ENCODE measurements around the gene FLCN.

DNA sequence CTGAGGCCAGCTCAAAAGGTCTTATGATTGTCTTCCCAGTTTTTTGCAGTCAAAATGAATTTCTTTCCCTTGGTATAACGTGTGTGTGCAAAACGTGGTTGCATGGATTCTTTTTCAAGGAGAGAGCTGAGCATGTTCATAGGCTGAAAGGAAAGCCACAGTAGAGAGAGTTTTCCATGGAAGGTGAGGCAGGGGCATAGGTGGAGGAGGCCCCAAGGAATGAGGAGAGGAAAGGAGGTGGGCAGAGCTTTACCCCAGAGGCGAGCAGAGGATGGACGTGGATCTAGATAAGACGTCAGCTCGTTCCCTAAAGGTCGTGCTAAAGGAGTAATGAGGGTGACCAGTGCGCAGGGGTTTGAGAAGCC, 22.8 kb downstream of the TRPV2 start:
- RAMPAGE, long total RNA, result no peak
- RRBS, result no CpG with 5 or more reads among the region's 8 CpGs

DNA sequence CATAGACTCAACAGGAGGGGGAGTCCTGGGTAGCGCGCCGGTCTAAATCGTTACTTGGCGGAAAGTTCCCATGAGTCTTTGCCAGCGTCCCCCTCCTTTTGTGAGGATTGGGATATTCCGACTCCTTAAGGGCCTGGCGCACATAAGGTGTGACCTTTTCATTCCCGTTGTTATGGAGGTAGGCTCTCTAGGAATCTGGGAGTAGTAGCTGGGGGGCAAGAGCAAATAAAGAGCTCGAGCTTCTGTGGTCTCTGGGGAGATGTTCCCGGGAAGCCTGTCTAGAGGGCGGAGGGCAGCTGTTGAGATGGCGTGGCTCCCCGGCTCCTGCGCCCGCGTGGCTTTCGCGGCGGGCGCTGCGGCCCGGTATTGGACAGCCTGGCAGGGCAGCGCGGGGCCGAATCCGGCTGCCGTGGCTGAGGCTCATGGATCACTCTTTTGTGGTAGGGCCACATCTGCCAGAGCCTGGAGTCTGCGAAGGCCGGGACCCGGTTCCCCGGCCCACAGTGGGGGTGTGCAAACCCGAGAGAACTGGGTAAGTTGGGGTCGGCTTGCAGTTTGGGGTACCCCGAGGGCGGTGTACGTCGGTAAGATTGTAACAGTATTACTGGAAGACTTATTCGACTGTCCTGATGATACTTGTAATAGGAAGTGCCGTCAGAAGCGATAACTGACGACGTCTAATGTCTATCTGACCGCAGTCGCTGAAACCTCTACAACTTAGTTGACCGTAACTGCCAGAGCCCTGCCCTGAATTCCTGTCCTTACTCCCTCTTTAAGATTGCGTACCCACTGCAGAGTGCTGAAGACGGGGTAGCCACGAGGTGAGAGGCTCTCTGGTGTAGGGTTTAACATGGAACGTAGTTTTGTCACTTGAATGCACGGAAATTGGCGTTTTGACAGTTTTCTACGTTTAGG, 23.8 kb downstream of the TRPV2 start:
- RAMPAGE, long total RNA, result no peak
- RRBS, result 1% methylated on average over 23 of the region's 53 CpGs

DNA sequence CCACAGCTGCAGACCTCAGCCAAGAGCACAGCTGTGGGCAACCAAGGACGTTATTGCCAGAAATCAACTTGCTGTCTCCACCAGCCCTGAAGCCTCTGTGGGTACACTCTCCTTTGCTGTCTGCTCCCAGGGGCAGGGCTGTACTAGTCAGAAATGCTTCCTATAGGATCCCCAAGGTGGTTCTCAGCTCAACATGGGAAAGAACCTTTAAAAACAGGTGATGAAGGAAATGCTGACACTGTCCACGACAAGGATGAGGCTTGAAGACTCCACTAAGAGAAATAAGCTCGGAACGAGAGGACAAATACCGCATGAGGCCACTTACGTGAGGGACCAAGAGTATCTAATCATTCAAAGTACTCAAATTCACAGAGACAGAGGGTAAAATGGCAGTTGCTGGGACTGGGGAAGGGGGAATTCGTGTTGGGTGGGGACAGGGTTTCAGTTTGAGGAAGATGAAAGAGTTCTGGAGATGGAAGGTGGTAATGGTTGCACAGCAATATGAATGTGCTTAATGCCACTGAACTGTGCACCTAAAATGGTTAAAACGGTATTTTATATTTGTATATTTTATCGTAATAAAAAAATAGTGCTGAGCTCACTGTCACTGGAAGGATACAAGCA, 20.4 kb downstream of the LRRC75A start:
- RAMPAGE, long total RNA, result no peak
- RRBS, result no CpG with 5 or more reads among the region's 9 CpGs

- RAMPAGE, long total RNA, result no peak
- RRBS, result no CpG with 5 or more reads among the region's 5 CpGs
These were observed 30.5 kb upstream of the ZNF287 start for GRCh38 chr17:16599491-16599947.

GRCh38 chr17:16666453-16667682, 13.2 kb upstream of the ZNF624 start:
- RAMPAGE, long total RNA, result no peak
- RRBS, result 3% methylated on average over 10 of the region's 87 CpGs

DNA sequence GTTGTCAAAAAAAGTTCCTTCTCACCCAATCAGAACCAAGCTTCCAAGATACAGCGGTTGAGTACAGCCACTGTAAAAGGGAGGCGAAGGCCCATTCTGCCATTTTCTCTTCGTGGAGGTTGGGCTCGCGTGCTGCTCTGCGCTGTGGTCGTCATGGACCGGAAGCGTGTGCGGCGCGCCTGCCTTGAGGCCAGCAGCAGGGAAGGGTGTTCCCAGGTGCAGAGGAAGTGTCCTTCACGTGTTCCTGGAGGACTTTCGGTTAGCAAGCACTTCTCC, 78.4 kb downstream of the TNFRSF13B start:
- RAMPAGE, long total RNA, result no peak
- RRBS, result no CpG with 5 or more reads among the region's 14 CpGs

GRCh38 chr17:16976100-16976622, 4.2 kb upstream of the TNFRSF13B start:
- RAMPAGE, long total RNA, result no peak
- RRBS, result no CpG with 5 or more reads among the region's 4 CpGs

GRCh38 chr17:16979674-16980222, 7.8 kb upstream of the TNFRSF13B start:
- RAMPAGE, long total RNA, result no peak
- RRBS, result no CpG with 5 or more reads among the region's 7 CpGs

GRCh38 chr17:16989360-16989592, 17.4 kb upstream of the TNFRSF13B start:
- RAMPAGE, long total RNA, result no peak
- RRBS, result no CpG with 5 or more reads among the region's 4 CpGs

- RAMPAGE, long total RNA, result no peak
- RRBS, result 20% methylated on average over 1 of the region's 17 CpGs
These were observed 30.0 kb upstream of the TNFRSF13B start for GRCh38 chr17:17001907-17002283.

- RAMPAGE, long total RNA, result no peak
- RRBS, result no CpG with 5 or more reads among the region's 16 CpGs
These were observed 14.3 kb upstream of the MPRIP start for GRCh38 chr17:17027638-17028606.

DNA sequence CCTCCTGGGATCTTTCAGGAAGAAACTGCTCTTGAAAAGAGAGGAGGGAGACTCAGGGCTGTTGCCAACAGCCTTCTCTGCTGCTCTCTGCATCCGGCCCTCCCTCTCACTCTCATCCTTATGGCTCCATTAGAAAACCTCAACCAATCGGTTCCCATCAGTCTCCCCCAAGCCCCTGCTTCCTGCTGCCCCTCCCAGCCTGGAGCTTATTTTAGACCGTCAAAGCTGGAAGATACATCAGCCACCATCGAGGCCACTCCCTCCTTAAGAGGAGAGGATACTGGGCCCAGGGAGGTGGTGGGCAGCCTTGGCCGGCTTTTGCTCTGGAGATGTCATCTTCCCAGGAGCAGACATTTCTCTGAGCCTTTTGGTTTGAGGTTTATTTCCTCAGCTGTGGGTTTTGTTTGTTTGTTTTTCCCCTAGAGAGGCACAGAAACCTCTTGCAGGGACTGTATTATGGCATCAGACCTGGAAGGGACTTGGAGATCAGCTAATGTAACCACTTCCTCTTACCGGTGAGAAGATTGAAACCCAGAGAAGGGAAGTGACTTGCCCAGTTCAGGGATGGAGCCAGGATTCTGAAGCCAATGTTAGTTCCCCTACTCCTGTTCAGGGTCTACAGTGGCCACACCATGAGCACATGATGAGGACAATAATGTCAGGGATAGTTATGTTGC, 2.8 kb downstream of the MPRIP start:
- RAMPAGE, long total RNA, result no peak
- RRBS, result no CpG with 5 or more reads among the region's 6 CpGs

DNA sequence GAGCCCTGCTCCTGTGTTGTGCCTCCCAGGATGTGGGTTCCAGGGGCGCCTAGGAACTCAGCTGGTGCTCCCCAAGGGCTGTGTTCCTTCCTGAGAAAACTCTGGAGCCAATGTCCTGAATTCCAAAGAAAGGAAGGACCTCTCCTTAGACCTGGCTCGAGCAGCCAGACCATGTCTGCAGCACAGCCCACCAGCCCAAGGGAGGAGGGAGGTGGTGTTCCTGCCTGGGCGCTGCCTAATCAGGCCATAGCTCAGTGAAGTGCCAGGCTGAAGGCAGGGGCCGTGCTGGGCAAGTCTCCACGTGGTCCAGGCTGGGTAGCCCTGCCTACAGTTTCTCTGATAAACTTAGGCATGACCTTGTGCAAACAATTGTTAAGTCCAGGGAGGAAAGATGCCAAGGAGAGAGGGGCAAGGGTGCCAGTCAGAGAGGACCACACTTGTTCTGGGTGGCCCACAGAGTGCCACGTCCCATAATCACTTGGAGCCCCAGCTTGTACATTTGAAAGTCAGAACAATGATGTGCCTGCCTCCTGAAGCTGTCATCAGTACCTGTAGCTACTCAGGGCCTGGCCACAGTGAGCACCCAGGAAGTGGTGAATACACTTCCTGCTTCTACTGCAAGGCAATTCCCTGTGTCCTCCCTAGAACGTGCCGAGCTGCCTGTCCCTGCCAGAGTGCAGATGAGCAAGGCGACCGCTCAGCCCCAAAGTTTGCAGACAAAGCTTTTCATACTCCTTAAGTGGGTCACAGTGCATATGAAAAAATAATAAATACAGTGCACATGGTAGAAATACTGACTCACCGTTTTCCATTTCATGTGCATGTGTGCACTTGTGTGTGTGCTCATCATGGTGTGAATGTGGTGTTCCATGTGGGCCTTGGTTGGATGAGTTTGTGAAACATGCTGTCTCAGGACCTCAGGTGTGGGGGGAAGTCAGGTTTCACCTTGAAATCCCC, 77.1 kb downstream of the MPRIP start:
- RAMPAGE, long total RNA, result no peak
- RRBS, result no CpG with 5 or more reads among the region's 11 CpGs

- RAMPAGE, long total RNA, result start-site peak on the minus strand at chr17:17237139-17237175, 146 and 19 reads in 2 replicates
- RRBS, result 4% methylated on average over 2 of the region's 34 CpGs
These were observed at the start of gene FLCN for GRCh38 chr17:17237044-17237584. Gene FLCN (minus strand): TSS chr17:17237168.

DNA sequence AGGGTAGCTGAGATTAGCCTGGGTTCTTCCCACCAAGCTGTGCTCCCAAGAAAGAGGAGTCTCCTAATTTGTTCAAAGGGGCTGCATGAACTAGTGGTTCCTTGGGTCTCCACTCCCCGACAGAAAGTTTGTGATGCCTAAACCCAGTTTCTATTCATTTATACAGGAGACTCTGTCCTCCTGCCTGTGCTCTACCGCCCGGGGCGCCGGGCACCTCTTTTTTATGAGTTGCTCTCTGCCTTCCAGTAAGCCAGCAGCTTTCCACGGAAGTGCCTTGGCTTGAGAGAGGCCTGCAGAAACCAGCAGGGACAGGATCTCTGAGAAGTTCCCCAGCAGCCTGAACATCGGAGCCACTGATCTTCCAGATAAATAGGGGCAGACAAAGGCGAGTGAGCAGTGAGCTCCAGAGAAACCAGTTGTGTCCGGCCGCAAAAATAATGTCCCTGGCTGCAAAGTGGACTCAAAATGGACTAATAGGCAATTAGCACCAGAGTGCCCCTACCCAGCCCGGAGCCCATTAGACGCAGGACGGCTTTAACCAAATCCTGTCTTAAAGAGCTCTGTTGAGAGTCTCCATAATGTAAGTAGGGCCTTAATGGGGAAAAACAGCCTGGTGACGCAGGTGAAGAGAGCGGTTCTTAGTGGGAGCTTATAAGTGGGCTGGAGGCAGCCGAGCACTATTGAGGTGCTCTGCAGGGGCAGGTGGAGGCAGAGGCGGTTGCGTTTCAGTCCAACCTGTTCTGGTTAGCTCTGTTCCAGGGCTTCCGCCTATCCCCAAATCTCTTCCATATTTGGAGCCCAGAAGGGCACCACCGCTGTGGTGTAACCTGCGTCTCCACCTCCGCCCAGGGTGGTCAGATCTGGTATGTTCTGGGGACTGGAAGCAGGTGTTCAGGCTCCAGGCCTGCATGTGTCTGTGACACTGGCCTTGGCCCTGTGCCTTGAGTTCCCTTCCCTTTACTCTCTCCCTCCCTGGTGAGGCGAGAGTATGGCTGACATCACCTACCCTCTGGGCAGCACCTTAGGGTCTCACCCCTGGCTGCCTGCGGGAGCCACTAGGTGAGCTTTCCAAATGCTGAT, 74.1 kb downstream of the NT5M start:
- RAMPAGE, long total RNA, result no peak
- RRBS, result 71% methylated on average over 2 of the region's 24 CpGs

GRCh38 chr17:17386075-17386574, 83.0 kb downstream of the NT5M start:
- RAMPAGE, long total RNA, result no peak
- RRBS, result no CpG with 5 or more reads among the region's 10 CpGs

DNA sequence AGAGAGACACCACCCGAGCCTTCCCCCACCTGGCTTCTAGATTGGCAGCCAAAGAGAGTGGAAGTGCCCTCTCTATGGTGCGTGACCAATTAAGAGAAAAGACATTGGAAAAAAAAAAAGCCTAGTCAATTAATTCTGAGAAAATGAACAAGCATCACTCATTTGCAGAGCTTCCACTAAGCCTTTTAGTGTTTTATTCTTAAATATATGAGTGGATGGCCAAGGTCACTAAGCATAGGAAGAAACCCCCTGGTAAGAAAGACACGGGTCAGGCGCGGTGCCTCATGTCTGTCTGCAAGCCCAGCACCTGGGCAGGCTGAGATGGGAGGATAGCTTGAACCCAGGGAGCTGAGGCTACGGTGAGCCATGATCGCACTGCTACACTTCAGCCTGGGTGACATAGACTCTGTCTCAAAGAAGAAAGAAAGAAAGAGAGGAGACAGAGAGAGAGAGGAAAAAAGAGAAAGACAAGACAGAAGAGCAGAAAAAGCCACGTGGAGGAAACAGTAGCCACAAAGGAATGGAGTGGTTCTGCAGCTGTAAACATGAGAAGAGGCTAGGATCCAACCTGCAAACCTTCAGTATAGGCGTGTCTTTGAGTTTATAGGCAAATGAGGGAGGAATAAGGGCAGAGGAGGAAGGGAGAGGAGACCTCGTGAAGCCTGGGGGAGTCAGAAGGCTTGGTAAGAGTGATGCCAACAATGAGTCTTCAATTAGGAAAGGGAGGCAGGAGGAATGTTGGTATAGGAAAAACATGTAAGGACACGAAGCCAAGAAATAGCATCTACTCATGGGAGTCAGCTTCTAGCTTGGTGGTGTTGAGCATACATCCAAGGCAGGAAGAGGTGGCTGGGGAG, 3.7 kb downstream of the MED9 start:
- RAMPAGE, long total RNA, result no peak
- RRBS, result no CpG with 5 or more reads among the region's 11 CpGs

DNA sequence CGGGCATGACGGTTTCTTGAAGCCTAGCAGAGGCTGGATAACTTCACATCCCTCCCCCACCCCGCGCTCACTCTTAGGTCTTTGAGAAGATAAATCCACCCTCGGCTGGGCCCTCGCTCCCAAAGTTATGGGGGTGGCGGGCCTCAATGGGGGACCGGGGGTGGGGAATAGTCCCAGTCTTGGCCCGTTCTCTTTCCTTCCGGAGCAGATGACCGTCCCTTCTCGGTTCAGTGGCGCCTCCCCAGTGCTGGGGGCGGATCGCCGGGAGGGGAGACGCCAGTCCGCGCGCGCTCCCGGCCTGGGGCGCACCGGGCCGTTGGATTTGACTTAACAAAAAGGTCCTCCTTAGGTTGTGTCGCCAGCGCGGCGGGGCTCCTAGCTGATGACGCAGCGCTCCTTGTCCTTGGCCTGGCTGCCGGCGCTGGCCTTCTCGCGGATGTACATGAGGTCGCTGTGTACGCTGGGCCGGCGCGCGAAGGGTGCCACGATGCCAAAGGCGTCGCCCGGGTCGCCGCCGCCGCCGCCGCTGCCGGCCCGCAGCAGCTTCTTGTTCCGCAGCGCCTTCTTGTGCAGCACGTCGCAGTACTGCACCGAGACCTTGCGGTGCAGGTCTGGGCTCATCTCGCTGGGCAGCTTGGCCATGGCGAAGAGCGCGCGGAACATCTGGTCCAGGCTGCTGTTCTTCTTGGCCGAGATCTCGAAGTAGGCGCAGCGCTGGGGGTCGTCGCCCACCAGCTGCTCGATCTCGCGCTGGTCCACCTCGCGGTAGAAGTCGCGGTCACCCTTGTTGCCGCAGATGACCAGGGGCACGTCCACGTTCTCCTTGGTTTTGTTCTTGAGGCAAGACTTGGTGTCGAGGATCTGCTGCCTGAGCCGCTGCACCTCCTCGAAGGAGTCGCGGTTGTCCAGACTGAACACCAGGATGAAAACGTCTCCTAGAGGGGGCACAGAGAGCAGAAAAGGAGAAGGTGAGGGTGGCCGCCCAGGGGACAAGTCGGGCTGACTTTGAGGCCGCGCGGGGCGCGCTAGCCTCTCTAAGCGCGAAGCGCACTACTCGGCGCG, 1.1 kb downstream of the RASD1 start:
- RAMPAGE, long total RNA, result no peak
- RRBS, result 2% methylated on average over 26 of the region's 99 CpGs

DNA sequence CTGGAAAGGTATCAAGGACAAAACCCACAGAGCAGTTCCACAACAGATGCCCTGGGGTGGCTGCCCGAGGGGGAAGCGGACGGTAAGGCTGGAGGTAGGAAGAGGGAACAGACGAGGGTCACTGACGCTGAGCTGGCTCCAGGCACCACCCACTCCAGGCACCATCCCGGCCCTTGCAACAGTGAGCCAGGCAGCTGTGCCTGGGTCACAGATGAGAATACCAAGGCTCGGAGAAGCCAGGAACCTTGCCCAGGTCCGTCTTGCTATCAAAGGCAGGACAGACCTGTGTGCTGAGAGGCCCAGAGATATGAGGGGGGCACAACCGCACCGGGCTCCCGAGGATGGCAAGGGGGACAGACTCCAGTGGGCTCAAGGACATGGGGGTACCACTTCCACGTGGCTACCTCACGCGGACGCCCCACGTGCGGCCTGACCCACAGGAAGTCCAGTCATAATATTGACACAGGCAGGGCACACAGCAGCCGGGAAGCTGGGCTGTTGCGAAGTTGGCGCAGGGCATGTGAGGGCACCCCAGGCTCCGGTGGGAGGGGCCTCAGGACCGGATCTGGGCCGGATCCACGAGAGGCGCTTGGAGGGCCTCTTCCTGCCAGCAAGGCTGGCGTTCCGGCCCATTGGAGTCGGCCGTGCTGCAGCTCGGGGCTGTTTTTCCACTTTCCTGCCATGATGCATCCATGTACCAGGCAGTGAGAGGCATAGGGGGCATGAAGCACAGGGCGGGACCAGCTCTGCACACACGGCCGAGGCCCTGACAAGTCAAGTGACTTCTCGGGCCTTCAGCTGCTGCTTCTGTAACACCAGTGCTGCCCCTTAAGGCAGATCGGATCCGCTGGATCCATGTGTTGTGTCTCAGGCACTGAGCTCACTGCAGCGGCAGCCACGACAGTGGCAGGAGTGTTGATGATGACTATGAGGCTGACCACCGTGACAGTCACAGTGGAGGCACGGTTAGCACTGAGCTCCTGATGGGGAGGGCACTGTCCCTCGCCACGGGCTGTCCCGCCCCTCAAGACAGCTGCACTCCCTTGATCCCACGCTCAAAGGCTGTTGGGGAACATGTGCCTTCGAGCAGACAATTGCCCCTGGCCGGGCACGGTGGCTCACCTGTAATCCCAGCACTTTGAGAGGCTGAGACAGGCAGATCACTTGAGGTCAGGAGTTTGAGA, 29.7 kb downstream of the PEMT start:
- RAMPAGE, long total RNA, result no peak
- RRBS, result 74% methylated on average over 9 of the region's 47 CpGs

DNA sequence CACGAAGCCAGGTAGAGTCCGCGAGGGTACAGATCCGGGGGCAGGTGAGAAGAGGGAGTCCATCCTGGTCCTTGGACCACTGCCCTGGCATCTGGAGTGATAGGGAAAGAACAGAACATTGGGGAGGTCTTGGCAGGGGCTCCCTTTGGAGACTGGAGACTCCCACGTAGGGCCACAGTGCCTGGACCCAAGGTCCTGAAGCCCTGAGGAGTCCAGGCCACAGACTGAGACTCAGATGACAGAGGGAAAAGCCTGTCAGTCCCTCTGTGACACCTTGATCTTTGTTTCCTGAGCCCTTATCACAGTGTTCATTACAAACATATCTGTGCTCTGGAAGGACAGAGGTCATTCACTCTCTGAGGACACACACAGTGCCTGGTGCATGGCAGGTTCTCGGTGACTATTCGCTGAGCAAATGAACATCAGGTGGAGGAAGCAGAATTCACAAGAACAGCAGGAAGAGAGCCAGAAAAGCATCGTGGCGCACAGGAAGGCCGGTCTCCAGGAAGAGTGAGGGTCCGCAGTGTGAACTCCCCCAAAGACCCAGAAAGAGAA, 20.6 kb downstream of the PEMT start:
- RAMPAGE, long total RNA, result no peak
- RRBS, result no CpG with 5 or more reads among the region's 11 CpGs